ReNcell CX (cell line): ENCODE measurements around the gene HERC4.

DNA sequence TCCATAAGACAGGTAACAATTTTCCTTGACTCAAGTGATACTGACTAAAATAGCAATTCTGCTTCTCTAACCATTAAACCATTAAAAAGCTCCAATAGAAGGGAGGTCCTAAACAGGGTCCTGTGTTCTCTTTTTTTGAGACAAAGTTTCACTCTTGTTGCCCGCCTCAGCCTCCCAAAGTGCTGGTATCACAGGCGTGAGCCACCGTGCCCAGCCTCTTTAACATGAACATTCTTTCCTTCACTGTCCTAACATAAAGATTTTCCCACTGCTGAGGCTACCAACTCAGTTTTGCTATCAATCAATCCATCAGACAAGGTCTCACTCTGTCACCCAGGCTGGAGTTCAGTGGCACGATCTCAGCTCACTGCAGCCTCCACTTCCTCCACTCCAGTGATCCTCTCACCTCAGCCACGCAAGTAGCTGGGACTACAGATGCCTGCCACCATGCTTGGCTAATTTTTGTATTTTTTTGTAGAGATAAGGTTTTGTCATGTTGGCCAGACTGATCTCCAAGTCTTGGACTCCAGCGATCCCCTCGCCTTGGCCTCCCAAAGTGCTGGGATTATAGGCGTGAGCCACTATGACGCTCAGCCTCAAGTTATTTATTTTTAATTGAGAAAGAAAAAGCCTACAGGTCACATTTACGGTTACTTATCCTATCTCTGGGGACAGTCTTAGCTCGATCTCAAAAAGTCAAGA is 51.9 kb downstream of the NRBF2 start:
- PRO-cap: no peak

DNA sequence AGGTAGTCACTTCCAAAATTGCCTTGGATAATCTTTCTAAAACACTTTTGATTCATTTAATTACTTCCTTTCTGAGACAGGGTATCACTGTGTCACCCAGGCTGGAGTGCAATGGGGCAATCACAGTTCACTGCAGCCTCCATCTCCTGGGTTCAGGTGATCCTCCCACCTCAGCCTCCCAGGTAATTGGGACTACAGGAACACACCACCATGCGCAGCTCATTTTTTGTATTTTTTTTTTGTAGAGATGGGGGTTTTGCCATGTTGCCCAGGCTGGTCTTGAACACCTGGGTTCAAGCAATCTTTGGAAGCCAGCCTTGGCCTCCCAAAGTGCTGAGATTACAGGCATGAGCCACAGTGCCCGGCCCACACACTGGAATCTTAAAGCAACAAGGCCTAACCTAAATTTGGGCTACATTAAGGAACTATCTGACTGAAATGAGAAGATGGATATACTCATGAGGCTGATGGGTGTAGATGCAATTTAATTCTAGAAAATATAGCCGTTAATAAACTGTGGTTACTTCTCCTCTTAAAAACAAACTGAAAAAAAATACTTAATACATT is 63.7 kb downstream of the NRBF2 start:
- PRO-cap: no peak

DNA sequence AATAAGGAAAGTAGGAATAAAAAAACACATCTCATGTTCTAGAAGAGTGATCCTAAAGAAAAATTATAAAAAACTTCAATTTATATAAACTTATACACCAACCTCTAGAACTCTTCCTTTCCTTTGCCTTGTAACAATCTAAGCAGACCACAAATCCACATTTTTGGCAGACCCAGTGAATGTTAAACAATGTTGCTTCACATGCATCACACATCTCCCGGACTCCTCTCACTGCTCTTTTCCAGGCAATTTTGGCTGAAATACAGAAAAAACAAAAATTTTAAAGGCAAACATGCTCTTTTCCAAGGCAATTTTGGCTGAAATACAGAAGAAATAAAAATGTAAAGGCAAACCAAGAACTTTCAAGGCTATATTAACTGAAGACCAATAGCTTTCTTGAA is 64.2 kb downstream of the NRBF2 start:
- PRO-cap: no peak

- PRO-cap: no peak
Observed at GRCh38 chr10:63267066-63268204, 134.3 kb downstream of the NRBF2 start.

DNA sequence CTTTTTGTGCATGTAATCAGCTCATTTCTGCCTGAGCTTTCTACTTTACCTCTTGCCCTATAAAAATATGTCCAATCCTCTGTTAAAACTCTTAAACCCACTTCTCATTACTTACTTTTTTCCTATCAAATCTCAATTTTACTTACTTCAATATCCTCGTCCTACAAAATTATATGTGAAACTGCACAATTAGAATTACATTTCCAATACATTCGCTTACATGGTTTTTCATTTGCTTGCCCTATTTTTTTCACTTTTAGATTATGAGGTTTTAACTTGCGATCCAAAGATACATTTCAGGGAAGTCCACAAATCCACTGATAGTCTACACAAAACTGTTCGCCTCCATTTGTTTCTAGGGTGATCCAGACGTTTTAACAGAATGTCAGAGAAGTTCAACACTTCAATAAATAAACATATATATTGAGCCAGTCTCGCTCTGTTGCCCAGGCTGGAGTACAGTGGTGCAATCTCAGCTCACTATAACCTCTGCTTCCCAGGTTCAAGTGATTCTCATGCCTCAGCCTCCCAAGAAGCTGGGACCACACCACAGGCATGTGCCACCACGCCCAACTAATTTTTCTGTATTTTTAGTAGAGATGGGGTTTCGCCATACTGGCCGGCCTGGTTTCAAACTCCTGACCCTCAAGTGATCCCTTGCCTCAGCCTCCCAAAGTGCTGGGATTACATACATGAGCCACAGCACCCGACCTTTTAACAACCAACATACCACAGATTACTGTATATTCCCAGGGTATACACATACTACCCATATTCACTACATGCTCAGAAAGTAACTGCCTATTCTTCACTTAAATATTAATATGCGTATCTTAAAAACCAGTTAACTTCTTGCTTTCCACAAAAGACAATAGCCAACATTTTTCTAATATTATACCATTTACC is 134.3 kb downstream of the JMJD1C start:
- PRO-cap: no peak

- PRO-cap: bidirectional peak, plus-strand start at chr10:63521409, minus-strand start at chr10:63521233
Observed at GRCh38 chr10:63521055-63521309, 219 bp upstream of the REEP3 start.

GRCh38 chr10:63573308-63573793 is 52.1 kb downstream of the REEP3 start:
- PRO-cap: no peak

DNA sequence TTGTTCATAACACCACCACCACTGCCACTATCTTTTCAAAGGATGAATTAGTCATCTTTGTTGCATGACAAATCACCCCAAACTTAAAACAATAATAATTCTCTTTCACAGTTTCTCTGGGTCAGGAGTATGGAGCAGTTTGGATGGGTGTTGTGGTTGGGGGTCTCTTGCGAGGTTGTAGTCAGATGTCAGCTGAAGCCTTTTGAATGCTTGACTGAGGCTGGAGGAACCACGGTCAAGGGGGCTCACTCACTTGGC is 123.6 kb downstream of the REEP3 start:
- PRO-cap: no peak

- PRO-cap: no peak
Observed at GRCh38 chr10:65681490-65682210, 1244.2 kb upstream of the LRRTM3 start.

DNA sequence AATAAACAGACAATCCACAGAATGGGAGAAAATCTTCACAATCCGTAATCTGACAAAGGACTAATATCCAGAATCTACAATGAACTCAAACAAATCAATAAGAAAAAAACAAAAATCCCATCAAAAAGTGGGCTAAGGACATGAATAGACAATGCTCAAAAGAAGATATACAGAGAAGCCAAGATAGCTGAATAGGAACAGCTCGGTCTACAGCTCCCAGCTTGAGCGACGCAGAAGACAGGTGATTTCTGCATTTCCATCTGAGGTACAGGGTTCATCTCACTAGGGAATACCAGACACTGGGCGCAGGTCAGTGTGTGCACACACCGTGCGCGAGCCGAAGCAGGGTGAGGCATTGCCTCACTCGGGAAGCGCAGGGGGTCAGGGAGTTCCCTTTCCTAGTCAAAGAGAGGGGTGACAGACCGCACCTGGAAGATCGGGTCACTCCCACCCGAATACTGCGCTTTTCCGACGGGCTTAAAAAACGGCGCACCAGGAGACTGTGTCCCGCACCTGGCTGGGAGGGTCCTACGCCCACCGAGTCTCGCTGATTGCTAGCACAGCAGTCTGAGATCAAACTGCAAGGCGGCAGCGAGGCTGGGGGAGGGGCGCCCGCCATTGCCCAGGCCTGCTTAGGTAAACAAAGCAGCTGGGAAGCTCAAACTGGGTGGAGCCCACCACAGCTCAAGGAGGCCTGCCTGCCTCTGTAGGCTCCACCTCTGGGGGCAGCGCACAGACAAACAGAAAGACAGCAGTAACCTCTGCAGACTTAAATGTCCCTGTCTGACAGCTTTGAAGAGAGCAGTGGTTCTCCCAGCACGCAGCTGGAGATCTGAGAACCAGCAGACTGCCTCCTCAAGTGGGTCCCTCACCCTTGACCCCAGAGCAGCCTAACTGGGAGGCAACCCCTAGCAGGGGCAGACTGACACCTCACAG is 304.9 kb downstream of the LRRTM3 start:
- PRO-cap: no peak

GRCh38 chr10:67783607-67783908 is 54.4 kb downstream of the DNAJC12 start:
- PRO-cap: no peak

DNA sequence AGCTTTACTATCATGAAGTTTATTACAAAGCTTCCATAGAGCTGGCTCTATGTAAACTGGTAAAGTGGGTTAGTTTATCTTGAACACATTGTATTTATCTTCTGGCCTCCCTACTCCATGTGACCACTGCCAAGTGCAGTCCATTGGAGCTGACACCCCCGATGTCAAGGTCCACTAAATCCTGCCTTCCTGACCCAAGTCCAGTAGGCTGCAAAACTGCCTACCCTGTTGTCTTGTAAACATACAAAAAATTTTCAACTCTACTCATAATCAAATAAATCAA is 10.2 kb downstream of the DNAJC12 start:
- PRO-cap: no peak

DNA sequence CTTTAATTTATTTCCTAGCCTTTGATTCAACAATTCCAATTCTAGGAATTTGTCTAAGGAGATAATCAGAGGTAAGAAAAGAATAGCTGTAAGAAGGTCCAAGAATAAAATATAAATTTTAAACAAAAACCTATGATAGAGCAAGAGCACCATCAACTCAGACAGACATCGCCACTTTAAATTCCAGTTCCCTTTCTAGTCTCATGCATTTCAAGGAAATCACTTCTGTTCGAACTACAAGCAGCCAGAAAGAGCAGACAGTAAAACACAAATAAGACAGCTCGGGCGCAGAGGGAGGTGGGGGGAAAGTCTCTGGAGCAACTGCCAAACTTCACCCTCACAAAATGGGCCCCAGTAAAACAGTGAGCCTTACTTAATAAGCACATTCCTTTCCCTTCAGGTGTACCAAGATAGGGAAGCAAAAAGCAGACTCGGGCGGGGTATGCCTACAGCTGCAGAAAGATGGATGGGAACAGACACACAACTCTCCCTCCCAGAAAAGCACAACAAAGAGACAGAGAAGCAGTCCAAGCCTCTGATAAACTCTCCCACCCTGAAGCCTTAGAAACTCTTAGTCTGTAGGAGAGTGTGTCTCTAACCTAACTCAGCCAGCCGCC is 9.2 kb downstream of the DNAJC12 start:
- PRO-cap: no peak

DNA sequence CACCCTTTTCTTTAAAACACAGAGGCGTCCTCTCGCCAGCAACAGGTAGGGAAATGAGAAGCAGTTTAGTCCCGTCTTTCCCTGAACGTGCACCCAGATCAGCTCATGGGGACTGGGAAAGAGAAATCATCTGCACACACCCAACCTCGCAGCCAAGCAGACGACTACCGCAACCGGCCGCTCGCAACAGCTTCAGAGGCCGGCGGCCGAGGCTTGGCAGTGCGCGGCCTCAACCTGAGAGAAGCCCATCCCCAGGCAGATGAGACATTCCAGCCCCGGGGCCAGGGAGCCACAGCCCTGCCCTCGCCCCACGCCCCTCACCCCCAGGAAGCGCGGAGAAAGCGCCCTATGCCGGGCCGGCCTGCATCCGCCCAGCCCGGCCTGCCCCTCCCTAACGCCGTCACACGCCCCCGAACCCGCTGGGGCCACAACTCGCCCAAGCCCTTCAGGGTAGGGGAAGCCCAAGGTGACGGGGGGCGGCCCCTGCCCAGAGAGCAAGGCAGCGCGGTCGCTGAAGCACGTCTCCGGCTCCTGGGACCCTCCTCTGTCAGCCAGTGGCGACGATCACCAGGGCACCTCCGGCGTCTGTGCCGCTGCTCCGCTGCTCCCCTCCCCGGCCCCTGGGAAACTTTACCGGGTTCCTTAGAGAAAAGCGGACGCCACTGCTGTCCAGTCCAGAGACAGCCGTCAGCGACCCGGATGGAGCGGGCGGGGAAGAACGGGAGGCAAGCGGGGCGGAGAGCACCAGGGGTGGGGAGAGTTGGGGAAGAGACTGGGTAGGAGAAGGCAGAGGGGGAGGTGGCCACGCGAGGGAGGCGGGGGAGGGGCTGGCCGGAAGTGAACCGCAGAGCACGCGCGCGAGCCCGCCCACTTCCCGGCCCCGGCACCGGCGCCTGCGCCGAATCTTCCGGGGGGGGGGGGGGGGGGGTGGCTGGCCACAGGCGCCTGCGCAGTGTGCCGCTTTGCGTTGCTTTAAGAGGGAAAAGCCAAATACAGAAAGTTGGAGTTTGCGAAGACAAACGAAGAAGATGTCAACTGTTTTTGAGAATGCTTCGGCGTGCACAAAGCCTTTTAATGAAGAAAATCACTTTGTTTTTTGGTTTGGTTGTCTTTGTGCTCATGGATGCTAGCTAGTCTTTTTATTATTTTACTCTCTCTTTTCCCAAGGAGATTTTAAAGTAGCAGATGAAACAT is at the start of gene HERC4:
Gene HERC4 (minus strand): TSS at position 774 of the 1,194 bp plus-strand sequence.
- PRO-cap: bidirectional peak, plus-strand start at position 141 of the sequence, minus-strand start outside the sequence; bidirectional peak, plus-strand start at position 434 of the sequence, minus-strand start at position 255 of the sequence; bidirectional peak, plus-strand start at position 994 of the sequence, minus-strand start at position 616 of the sequence

- PRO-cap: unidirectional peak, plus-strand start at chr10:68133786
Observed at GRCh38 chr10:68133440-68133979, 24.2 kb downstream of the MYPN start.

GRCh38 chr10:68230889-68231906 is 715 bp downstream of the ATOH7 start:
- PRO-cap: unidirectional peak, plus-strand start at chr10:68231235; bidirectional peak, plus-strand start at chr10:68231611, minus-strand start at chr10:68231424

DNA sequence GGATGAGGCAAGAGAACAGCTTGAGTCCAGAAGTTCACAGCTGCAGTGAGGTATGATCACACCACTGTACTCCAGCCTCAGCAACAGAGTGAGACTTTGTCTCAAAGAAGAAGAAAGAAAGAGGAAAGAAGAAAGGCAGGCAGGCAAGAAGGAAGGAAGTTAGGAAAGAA is 13.2 kb upstream of the HNRNPH3 start:
- PRO-cap: no peak

- PRO-cap: bidirectional peak, plus-strand start at chr10:68331696, minus-strand start at chr10:68331537; bidirectional peak, plus-strand start at chr10:68332070, minus-strand start at chr10:68331906
Observed at GRCh38 chr10:68331269-68331993, 433 bp upstream of the HNRNPH3 start.

GRCh38 chr10:68340541-68341403 is 8.0 kb upstream of the PBLD start:
- PRO-cap: no peak

DNA sequence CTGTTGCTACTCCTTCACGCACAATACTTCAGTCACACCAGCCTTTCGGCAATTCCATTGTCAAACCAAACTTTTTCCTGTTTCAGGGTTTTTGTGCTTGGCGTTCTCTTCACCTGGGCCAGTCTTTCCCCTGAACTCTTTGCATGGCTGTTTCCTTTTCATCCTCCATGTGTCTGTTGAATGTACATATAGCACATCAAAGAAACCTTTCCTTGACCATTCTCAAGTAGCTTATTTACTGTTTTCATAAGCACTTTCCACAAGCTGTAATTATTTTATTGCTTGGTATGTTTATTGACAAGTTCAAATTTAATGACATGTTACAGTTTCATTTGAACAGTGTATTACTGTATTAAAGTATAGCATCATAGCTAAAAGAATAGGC is 5.9 kb upstream of the DNA2 start:
- PRO-cap: no peak